Vermiform appendix (tissue), 1 donor: ENCODE data around the genes CCL8, LIG3 and SLC35G3.

DNA sequence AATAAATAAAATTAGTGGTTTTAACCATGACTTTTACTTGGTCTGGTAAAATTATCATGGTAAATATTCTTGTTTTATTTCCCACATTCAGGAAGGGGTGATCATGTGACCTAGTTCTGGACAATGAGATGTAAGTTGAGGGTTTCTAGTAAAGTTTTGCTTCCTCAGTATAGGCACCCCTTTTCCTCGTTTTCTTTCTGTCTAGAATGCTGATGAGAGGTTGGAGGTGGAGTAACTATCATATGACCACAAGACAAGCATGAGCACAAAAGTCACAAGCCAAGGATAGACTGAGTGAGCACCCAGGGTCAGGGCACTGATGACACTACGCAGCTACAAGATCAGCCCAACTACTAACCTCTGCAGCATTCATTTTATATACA is 53.9 kb downstream of the MYO1D start:
- PRO-cap = no peak

DNA sequence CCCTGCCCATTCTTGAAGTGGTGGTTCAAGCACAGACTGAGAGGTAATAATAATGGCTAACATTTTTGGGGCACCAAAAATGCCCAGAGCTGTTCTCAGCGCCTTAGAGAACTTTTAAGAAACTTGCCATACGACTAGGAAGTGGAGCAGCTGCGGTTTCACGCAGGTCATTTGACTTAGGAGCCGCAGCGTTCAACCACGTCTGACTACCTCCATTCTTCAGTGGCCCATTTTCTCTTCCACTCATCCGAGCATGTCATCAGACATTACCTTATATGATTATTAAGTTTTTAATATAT is 551 bp upstream of the MYO1D start:
- PRO-cap = no peak

- PRO-cap = no peak
Measured at GRCh38 chr17:32927149-32927575, 791 bp upstream of the TMEM98 start.

DNA sequence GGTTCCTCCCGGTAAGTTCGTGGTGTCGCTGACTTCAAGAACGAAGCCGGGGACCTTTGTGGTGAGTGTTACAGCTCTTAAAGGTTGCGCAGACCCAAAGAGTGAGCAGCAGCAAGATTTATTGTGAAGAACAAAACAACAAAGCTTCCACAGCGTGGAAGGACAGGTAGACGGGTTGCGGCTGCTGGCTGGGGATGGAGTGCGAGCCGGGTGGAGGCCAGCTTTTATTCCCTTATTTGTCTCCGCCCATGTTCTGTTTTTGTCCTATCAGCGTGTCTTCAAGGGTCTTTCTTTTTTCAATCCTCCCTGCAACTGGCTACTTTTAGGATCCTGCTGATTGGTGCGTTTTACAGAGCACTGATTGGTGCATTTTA is 122.9 kb upstream of the CCL2 start:
- PRO-cap = no peak

DNA sequence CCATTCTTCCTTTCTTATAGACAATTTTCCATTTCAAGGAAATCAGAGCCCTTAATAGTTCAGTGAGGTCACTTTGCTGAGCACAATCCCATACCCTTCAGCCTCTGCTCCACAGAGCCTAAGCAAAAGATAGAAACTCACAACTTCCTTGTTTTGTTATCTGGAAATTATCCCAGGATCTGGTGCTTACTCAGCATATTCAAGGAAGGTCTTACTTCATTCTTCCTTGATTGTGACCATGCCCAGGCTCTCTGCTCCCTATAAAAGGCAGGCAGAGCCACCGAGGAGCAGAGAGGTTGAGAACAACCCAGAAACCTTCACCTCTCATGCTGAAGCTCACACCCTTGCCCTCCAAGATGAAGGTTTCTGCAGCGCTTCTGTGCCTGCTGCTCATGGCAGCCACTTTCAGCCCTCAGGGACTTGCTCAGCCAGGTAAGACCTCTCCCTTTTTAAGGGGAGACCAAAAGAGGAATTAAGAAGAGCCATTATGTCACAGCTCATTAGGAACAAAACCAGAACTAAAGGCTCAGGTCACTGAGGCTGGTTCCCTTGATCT is at the start of gene CCL8:
TSS of gene CCL8 (plus strand) at position 290 of the 556 bp plus-strand sequence.
- PRO-cap = unidirectional peak, plus-strand start at position 290 of the sequence

DNA sequence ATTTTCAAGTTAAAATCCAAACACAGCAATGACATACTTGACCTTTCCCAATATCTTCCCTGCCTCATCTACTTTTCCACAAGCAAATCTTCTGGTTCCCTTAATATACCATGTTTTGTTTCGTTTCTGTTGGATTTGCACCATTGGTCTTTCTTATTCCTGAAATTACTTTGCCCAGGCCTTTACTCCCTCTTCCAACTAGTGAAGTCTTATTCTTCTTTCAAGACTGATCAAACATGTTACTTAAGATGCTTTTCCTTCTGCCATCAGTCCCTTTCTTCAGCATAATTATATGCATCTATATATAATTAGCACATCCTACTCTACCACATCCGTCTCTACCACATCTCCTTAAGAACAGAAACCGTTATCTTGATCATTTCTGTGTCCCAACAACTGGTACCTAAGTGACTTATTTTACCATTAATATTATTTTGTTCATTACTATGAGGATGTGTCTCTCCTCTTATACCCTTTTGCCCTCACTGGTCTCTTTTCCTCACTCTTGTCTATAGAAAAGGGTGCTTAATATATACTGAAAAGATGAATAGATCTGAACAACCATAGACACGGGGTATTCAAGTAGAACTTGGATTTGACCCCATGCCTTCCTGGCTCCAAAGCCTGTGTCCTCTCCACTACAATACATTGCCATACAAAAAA is 889 bp downstream of the CCT6B start:
- PRO-cap = no peak

- PRO-cap = no peak
Measured at GRCh38 chr17:34979365-34980200, 729 bp upstream of the LIG3 start.

- PRO-cap = bidirectional peak, plus-strand start at chr17:34980517, minus-strand start at chr17:34980384; bidirectional peak, plus-strand start at chr17:34980768, minus-strand start at chr17:34980743; bidirectional peak, plus-strand start at chr17:34980967, minus-strand start at chr17:34980932
Measured at GRCh38 chr17:34980227-34981075, at the start of gene LIG3. LIG3 (plus strand) TSS chr17:34980512.

- PRO-cap = unidirectional peak, plus-strand start at chr17:35019210
Measured at GRCh38 chr17:35019109-35019308, 38.7 kb downstream of the LIG3 start.

- PRO-cap = bidirectional peak, plus-strand start at chr17:35023015, minus-strand start at chr17:35022931
Measured at GRCh38 chr17:35022383-35023165, 40.9 kb downstream of the RFFL start.

DNA sequence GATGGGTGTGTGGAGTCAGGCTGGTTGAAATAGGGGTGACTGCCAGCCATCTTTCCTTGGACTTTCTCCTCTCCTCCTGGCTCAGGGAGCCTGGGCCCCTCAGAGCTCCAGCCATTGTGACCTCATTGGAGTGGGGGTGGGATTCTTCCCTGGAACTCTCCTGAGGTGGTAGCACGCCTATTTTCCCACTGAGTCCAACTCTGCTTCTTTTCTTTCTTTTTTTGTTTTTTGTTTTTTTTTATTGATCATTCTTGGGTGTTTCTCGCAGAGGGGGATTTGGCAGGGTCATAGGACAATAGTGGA is at the start of gene SLC35G3:
TSS of gene SLC35G3 (minus strand) at position 136 of the 303 bp plus-strand sequence.
- PRO-cap = no peak

DNA sequence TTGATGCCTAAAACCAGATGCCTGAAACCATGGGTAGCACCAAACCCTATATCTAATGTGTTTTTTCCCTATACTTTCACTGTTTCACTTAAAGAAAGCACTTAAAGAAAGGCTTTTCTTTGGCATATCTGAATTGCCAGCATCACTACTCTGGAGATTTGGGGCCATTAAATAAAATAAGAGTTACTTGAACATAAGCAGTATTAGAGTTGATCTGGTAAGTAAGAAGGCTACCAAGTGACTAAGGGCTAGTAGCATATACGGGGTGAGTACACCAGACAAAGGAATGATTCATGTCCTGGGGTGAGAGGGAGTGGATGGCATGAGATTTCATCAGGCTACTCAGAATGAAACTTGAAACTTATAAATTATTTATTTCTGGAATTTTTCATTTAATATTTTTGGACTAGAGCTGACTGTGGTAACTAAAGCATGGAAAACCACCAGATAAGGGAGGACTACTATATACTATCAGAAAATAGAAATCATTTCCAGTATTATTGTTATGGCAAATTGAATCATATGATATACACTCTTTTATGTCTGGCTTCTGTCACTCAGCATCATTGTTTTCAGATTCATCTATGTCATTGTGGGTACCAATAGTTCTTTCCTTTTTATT is 2.3 kb downstream of the SLFN5 start:
- PRO-cap = no peak

DNA sequence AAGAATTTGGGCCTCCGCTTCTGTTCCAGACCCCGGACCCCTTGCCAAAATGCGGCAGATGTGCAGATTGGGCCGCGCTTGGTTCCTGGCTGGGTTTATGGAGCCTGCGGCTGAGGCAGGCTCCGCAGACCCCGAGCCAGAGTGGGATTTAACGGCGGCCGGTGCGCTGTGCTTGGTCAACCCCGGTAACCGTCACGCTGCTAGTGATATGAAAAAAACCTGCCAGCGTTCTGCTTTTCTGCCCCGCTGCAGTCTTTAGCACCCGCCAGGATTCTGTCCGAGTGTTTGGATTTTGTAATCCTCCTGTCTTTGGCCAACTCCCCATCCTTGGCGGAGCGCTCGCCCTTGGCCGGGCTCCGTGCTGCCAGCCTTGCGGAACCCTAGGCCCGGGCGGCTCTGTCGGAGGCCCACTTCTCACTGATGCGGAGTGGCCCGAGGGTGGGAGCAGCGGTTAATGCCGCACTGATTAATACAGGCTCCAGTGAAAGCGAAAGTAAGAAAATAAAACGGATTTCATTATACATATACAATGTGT is 825 bp upstream of the SLFN11 start:
- PRO-cap = bidirectional peak, plus-strand start at position 420 of the sequence, minus-strand start at position 419 of the sequence

GRCh38 chr17:35432790-35433386 is 588 bp upstream of the SLFN12 start:
- PRO-cap = no peak

DNA sequence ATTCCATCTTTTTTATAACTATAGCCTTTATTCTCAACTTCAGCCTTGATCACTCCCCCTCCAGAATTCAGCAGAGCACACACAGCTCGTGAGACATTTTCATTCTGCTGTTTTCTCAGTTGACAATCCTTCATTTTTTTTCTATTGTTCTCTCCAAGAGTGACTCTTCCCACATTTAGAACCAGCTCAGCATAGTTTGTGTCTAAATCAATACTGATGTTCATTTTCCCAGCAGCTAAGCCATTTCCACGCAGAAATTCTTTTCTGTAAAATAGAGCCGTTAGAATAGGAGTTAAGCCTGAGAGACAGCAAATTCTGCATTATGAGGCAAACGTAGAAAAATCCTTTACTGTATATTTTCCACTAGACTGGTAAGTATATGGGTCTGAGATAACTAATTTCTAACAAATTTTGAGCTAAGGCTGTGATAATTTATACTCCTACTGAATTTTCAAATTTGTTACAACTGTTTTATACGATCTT is 31.4 kb upstream of the SLFN13 start:
- PRO-cap = no peak

- PRO-cap = no peak
Measured at GRCh38 chr17:35607399-35608079, 20.4 kb downstream of the AP2B1 start.

- PRO-cap = no peak
Measured at GRCh38 chr17:35765797-35766695, 5.4 kb downstream of the C17orf50 start.

GRCh38 chr17:35835669-35836423 is 26.6 kb downstream of the TAF15 start:
- PRO-cap = no peak

DNA sequence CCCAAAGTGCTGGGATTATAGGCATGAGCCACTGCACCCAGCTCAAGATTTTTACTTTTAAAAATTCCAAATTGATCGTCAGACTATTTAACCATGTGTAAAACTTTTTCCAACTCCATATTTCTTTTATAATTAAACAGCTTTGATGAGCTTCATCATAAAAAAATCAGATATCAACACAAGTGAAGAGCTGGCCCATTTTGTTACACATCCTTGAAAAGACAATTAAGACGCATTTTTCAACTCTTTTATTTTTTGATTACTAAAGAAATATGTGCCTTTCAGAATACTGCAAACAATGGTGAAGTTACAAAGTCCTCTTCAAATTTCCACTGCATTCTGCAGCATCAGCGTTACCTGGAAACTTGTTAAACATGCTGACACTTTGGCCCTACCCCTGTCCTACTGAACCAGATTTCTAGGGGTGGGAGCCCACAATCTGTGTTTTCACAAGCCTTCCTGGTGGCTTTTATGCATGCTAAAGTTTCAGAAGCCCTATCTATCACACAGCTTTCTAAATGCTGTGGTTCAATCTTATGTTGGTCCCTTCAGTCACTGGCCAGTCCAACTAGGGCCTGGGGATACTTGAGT is 4.5 kb upstream of the CCL14 start:
- PRO-cap = no peak

- PRO-cap = unidirectional peak, minus-strand start at chr17:36082636
Measured at GRCh38 chr17:36082269-36083051, 7.5 kb downstream of the CCL3 start.